ENCODE results near the genes TMEM266 and CIB2.

DNA sequence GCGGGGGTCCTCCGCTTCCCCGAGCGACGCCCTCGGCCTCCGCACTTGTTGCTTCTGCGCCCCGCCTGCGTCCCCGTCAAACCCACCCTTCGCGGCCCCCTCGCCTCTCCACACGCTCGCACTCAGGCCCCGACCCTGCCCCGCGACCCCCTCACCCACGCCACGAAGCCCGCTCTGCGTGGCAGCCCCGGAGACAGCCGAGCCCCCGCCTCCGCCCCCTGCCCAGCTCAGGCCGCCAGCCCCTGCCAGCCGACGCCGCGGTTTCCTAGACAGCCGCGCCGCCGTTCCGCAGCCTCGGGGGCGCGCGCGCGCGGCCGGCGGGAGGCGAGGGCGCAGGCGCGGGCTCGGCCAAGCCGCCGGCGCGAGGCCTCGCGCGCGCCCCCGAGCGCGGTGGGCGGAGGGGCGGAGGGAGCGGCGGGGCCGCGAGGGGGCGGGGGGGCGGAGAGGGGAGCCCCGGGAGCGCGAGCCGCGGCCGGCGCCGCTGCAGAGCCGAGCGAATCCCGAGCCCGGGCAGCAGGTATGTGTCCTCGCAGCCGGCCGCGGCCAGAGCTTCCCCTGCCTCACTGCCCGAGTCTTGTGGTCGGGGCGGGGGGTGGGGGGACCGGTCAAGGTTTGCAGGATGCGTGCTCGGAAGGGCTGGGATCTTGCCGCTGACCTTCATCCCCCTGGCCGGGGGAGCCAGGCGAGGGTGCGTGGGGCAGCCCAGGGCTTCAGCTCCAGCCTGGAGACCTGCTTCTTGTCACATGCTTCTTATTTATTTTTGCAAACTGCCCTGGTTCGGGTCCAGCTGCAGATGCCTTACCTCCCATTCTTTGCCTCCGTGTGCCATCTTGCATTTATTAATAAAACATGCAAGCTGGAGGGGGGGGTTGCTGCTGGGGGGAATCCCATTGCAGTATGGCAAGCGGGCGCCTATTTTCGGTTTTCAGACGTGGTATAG is at the start of gene TMEM266:
TMEM266 (plus strand) TSS at position 486 of the 940 bp plus-strand sequence.
- RRBS, result 5% methylated on average over 34 of the region's 102 CpGs

- RRBS, result no CpG with 5 or more reads among the region's 10 CpGs
Observed at GRCh38 chr15:76150255-76150882, 90.6 kb downstream of the TMEM266 start.

DNA sequence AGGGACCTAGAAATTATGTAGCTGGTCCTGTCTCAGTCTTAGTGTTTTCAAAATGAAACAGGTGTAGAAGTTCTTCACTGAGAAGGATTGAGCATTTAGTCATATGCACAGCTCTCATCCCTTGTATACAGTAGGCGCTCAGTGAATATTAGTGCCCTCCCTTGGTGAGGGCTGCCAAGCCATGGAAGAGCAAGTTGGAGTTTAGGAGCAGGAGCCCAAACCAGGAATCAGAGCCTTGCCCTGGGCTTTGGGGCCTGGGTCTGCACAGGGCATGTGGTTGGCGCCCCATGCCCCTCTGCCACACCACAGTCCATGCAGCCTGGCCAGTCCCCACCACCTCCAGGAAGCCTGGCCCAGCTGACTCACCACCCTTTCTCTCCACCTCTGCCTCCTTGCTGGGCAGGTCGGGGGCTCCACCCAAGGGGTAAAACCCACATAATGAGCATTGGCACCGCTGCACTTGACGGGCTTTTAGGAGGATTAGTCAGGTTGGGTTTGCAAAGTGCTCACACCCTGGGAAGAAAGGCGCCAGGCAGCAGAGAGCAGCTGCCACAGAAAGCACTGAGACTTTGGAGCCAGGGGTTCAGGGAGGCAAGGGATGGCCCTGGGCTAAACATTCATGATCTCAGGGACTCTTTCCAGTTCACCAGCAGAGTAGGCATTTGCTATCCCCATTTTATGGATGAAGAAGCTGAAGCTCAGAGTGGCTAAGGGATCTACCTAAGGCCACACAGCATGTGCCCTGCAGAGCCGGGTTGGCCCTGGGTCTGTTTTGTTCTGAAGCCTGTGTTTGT is 113.6 kb downstream of the ETFA start:
- RRBS, result no CpG with 5 or more reads among the region's 7 CpGs

DNA sequence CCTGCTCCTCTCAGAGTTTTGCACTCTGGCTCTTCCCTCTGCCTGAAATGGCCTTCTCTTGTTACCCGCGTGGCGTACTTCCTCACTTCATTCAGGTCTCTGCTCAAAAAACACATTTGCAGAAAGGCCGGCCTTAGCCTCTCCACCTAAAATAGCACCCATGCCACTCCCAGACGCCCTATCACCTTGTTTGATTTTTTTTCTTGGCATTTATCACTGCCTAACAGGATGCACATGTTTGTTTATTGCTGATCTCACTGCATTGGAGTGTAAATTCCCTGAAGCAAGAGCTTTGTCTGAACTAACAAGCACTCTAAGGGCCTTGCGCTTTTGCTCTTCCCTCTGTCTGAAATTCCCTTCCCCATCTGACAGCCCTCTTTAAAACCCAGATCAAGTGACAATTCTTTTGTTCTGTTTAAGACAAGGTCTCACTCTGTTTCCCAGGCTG is 1.5 kb upstream of the ETFA start:
- RRBS, result no CpG with 5 or more reads among the region's 6 CpGs

DNA sequence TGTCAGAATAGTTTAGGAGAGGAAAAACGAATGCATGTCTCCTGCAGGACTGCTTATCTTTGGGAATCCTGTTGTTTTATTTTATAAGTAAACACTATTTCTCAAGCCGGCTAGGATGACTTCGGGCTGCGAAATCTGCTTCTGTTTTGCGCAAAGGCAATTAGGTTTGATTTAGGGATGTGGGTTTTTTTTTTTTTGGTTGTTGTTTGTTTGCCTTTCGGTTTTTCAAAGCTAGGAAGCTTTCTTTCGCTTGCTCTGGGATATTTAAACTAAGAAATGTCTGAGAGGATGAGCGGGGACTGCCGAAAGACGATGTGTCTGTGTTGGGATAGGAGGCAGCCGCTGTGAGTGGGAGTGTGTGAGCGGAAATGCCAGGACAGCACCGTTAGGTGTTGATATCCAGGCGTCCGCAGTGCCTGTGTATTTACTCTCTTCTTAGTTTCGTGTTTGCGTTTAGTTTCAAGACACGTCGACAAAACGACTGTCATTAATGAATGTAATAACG is 526 bp downstream of the ISL2 start:
- RRBS, result no CpG with 5 or more reads among the region's 21 CpGs

- RRBS, result no CpG with 5 or more reads among the region's 2 CpGs
Observed at GRCh38 chr15:76466121-76466709, 129.6 kb downstream of the ISL2 start.

DNA sequence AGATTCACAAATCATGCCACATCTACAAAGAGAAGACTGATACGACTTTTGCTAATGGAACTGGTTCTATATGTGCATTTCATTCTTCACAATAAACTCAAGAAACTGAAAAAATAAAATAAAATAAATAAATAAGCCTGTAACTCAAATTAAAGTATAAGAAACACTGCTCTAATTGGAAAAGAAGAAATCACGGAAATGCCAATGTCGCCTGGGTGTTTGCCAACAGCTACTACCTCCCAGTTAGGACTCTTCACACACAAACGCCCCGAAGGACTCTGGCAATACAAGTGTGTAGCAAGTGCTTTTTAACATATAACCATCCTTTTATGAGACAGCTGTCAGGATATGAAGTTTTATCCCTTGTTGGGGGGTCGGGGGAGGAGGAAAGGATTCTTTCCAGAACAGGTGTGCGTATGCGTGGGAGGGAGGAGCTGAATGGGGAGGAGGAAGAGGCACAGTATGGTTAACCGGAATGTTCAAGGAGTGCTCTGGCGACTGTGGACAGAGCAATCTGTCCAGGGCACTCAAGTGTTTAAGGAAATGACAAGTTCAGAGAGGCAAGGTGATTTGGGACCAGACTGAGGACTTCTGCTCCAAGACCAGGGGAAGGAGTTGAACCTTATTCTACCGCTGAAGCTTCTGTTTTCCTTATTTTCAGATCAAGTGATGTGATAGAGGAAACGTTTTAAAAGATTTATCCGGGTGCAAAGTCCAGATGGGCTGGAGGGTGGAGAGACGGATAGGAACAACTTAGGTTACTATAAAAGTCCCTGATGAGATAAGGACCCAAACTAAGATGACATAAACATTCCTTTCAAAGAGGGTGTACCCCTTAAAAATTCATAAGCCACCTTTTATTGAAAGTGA is 1.3 kb downstream of the TSPAN3 start:
- RRBS, result no CpG with 5 or more reads among the region's 14 CpGs

GRCh38 chr15:77109567-77109940 is 38.6 kb upstream of the TSPAN3 start:
- RRBS, result no CpG with 5 or more reads among the region's 5 CpGs

DNA sequence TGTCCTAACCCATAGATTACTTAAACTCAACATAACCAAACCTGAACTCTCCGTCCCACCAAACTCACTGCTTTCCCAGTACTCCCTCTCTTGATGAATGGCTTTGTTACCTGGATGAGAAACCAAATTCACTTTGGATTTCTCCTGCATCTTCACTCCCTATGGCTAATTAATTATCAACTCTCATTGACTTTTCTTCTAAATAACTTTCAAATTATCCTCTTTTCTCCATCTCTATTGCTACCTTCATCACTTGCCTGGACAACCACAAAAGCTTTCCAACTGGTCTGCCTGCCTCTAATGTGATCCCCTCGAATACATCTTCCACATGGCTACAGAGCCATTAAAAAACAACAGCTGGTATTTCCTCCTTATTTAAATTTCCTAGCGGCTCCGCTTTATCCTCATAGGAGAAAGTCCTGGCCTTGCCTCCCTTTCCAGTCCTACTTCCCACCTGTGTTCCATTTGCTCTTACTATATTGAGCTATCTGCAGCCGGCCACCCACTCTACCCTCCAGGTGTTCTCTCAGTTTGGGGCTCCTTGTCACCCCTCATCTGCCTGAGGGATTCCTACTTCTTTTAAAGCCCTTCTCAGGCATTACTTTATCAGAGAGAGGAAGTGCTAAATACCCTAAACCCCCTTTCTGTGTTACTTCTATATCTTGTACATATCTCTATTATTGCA is 49.6 kb upstream of the TSPAN3 start:
- RRBS, result no CpG with 5 or more reads among the region's 5 CpGs

GRCh38 chr15:77124428-77124924 is 53.6 kb upstream of the TSPAN3 start:
- RRBS, result no CpG with 5 or more reads among the region's 1 CpG

DNA sequence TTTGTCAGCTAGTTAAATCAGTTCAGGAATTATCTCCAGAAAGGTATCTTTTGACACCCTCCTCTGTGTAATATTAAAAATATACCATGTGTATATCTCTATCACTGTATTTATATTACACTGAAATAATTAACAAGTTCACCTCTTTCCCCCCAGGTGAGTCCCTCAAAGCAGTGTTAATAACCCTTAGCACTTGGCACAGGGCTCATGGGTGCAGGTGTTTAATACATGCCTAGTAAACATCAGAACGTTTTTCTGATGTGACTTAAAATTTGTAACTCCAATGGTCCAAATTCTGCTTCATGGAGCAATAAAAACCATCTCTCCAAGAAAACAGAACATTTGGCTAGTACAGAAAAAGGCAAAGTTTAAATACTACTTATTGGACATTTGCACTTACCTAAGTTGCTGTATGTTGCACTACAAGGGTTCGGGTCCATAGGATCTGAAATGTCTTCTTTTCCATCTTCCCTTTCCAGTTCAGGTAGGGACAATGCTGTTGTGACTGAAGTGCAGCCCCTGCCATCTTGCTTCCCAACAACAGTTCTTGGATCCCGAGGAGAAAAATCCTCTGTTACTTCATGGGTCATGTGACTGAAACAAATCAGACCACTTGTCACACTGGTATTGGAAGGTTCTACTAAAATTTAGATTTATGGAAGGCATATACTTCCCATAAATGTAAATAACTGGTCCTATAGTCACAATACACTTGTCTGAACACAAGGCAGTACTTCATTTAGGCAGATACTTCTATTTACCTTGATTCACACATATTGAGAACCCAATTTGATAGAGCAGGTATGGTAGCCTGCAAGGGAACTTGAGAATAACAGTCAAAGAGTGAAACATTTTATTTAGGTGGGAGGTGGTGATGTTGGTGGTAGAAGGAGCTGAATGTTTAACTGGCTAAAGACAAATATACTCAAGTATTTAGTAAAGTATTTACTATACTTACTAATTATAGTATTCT is 87.5 kb upstream of the TSPAN3 start:
- RRBS, result no CpG with 5 or more reads among the region's 3 CpGs

GRCh38 chr15:77548410-77548698 is 84.4 kb downstream of the LINGO1 start:
- RRBS, result no CpG with 5 or more reads among the region's 8 CpGs

GRCh38 chr15:77608678-77609098 is 24.0 kb downstream of the LINGO1 start:
- RRBS, result no CpG with 5 or more reads among the region's 7 CpGs

DNA sequence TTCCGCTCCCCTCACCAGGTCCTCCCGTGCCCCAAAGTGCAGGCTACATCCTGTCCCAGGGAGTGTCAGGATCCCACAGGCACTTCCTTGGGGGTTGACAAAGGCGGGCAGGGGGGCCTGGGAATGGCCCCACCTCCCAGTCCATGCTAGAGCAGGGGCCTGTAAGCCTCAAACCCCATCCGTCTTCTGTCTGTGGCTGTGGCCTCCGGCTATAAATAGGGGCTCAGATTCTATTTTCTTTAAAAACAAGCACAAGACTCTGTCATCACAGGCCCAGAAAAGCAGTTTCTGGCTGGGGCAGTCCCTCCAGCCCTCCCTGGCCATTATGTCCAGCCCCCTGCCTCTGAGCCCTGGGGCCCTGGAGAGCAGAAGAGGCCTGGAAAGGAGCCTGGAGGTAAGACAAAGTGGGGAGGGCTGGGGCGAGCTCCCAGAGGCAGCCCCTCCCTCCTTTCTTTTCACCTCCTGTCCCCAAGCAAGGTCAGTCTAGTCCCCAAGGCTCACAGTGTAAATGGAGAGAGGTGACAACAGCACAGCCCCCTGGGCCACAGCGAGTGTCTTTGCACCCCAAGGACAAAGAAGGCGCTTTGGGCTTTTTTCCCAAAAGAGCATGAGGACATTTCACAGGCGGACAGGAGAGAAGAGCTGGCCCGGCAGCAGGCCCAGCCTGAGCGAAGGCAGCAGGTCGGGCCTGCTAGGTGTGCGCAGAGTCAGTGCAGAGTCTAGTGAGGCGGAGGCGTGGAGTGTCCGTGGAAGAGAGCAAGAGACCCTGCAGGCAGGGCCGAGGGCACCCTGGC is 188.4 kb downstream of the TBC1D2B start:
- RRBS, result no CpG with 5 or more reads among the region's 17 CpGs

DNA sequence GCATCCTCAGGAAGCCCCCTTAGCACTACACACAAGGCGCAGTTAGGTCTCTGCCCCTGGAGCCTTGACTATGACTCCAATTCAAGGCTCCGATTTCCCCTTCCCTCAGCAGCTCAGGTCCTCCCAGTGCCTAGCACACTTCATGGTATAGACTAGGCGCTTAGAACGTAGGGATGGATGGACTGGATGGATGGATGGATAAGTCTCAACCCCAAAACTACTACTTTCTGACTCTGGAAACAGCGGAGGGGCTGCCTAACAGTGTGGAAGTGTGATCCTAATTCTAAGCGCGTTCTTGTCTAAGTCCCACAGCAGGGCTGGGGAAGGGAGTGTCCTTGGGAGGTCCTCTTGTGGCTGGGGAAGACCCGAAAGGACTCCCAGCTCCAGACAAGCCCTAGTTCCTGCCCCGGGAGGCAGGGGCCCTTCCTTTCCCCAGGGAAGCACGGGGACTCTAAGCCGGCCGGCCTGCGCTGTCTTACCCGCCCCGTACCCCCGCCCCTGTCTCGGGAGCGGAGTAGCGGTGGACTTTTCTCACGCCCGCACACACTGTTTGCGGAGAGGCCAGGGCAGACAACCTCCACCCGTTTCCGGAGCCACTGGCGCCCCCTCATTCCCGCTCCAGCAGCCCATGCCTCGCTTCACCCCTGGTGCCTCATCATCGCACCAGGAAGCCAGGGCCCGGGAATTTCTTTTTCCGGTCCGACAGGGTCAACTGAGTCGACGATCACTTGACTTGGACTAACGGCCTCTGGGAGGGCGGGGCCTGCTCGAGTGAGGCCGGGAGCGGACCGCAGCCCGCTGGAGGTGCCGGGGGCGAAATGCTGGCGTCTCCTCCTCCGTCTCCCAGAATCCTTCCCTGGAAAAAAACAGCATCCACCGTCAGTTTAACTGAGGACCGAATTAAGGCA is 133.4 kb downstream of the TBC1D2B start:
- RRBS, result 13% methylated on average over 6 of the region's 46 CpGs

- RRBS, result no CpG with 5 or more reads among the region's 16 CpGs
Observed at GRCh38 chr15:78006396-78007313, 70.9 kb downstream of the TBC1D2B start.

GRCh38 chr15:78007827-78008566 is 69.5 kb downstream of the TBC1D2B start:
- RRBS, result no CpG with 5 or more reads among the region's 13 CpGs

- RRBS, result no CpG with 5 or more reads among the region's 2 CpGs
Observed at GRCh38 chr15:78056231-78056691, 21.2 kb downstream of the TBC1D2B start.

- RRBS, result no CpG with 5 or more reads among the region's 2 CpGs
Observed at GRCh38 chr15:78067117-78067911, 10.2 kb downstream of the TBC1D2B start.

GRCh38 chr15:78130834-78132147 is at the start of gene CIB2:
Gene CIB2 (minus strand): TSS chr15:78131445.
- RRBS, result 8% methylated on average over 51 of the region's 119 CpGs